Pericardium (tissue), 1 donor: ENCODE results near the gene C21orf58.

- RRBS: no CpG with 5 or more reads among the region's 7 CpGs
These were observed 612 bp downstream of the YBEY start for GRCh38 chr21:46286803-46287105.

DNA sequence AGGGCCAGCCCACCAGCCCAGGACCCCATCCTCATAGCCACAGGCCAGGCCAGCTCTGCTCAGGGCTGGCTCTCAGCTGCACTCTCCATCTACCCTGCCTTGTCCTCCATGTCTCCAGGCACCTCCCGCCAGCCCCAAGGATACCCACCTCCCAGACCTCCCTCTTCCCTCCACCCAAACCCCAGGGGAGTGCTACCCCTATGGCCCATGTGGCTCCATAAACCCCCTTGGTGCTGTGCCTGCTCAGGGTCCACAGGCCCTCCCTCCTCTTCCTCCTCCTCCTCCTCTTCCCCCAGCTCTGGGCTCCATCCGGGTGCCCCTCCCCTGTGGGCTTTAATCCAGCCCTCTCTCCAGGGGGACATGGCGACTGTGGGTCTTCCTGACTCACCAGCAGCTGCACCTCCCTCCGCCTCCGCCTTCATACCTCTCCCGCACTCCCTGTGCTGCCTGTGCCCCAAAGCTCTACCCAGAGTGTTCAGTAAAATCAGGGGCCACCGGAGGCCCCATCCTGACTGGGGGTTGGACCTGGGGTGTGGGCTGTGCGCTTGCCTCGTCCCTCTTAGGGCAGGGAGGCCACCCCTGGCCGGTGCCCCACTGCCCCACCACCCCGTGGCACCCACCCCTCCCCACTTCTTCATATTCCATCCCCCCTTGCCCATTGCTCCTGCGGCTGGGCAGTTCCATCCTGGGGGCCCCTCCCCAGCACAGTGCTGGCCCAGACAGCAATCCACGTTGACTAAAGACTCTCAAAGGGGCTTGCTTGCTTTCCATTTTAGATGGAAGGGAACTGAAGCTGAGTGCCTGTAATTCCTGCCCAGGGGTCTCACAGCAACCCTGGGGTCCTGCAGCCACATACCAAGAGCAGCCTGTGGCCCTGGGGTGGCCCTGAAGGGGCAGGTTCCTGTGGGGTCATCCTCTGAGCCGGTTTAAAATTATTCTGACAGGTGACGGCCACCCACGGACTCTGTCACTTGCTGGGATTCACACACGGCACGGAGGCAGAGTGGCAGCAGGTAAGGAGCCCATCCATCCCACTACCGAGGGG is 9.4 kb downstream of the YBEY start:
- RRBS: 30% methylated on average over 3 of the region's 19 CpGs

- RRBS: 2% methylated on average over 16 of the region's 51 CpGs
These were observed at the start of gene C21orf58 for GRCh38 chr21:46323365-46323950. Gene C21orf58, minus strand, starts transcription at chr21:46323870.

DNA sequence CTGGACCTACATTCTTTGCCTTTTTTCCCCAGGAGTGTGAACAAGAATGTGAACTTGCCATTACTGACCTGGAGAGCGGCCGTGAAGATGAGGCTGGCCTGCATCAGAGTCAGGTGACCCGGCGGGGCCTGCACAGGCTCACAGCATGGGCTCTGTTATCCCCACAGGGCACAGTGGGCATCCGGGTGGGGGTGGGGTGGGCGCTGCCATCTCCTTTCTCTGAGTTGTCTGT is 22.1 kb downstream of the PCNT start:
- RRBS: 93% methylated on average over 4 of the region's 6 CpGs

DNA sequence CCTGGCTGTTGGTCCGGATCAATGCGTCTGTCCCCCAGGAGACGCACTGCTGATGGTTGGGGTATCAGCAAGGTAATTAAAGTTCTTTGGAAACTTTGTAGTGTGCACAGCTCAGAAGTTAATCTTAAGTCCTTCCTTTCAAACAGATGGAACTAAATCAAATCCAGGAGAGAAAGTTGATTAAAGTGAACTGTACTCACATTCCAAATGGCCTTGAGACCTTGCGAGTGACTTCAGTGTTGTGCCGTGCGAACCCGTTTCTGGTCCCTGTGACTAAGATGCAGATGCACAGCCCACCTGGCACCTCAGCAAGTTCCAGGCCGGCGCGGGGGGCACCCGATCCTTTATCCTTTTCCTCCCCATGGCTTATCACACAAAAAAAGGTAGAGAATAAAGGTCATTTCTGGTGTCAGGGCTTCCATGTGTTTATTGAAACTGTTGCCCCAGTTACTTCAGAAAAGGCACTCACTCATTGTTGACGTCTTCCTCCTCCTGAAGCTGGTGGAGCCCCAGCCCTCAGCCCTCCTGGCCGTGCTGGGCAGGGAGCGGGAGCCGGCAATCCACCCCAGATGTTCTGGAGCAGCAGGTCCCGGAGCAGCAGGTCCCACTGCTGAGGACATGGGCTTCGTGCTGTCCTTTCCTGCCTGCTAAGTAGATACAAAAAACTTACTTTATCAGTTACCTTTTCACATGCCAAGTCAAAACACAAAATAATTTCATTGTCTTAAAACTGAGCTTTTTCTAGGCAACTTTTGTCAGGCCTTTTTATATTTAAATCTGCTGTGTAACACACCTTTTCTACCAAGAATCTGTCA is 53.0 kb downstream of the PCNT start:
- RRBS: 67% methylated on average over 1 of the region's 17 CpGs

DNA sequence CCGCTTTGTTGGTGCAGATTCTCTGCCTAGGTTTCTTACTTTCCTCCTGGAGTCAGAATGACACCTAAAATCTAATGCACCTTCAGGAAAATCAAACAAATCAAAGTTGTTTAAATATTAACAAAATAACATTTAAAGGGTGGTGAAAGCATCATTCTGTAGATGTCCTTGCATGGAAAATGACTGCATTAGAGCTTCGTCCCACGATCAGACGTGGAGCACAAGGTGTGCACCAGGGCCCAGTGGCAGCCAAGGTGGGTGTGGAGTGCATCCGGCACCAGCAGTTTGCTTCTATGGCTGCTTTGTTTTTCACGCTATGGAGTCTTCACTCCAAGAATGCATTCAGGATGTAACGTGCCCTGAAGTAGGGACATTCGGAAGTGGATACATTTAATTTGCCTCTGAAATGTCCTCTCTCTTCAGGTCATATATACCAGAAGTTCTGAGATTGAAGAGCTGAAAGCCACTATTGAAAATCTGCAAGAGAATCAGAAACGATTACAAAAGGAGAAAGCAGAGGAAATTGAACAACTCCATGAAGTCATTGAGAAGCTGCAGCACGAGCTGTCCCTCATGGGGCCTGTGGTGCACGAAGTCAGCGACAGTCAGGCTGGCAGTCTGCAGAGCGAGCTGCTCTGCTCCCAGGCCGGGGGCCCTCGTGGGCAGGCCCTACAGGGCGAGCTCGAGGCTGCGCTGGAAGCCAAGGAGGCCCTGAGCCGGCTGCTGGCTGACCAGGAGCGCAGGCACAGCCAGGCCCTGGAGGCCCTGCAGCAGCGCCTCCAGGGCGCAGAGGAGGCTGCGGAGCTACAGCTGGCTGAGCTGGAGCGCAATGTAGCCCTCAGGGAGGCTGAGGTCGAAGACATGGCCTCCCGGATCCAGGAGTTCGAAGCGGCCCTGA is 47.7 kb upstream of the DIP2A start:
- RRBS: 53% methylated on average over 3 of the region's 28 CpGs

DNA sequence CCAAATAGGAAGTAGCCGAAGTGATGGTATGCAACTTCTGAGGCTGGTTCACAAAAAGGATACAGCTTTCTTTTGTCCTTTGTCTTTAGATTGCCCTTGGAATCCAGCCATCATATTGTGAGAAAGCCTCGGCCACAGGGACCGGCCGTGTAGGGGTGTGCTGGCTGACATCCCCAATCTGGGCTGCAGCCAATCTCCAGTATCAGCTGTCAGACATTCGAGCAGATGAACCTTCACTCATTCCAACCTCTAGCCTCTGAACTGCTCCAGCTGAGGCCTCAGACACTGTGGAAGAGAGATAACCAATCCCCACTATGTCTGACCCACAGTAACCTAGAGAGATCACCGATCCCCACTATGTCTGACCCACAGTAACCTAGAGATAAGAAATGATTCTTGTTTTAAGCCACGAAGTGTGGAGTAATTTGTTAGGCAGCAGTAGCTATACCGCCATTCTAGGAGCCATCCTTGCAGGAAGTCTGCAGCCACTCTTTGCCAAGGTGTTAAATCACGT is 3.0 kb upstream of the DIP2A start:
- RRBS: no CpG with 5 or more reads among the region's 9 CpGs

GRCh38 chr21:46468027-46468642 is 9.4 kb downstream of the DIP2A start:
- RRBS: no CpG with 5 or more reads among the region's 9 CpGs

DNA sequence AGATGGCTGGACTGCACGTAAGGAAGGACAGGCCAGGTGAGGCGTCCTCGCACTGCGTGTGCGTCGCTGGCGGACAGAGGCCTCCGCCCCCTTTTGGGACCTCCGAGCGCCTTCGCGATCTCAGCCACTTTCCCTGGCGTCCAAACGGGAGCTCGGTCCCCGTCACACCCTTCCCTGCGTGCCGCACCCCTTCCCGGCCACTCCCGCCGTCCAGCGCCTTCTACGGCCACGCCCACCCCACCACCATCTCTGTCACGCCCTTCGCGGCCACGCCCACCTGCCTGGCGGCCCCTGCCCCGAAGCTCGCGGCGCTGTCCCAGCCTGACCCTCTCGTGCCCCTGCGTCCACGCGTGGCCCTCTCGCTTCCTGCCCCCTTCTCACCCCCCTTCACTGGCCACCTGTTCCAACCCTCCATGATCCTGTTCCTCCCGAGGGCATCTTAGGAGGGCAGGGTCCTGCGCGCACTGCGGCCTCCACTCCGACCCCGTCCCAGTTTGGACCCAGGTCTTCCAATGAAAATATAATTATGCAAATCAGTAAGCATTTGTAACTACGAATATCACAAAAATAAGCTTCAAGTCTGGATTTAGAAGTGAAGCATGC is 414 bp downstream of the PRMT2 start:
- RRBS: no CpG with 5 or more reads among the region's 45 CpGs

GRCh38 chr21:46699184-46699530 is 63.7 kb downstream of the PRMT2 start:
- RRBS: no CpG with 5 or more reads among the region's 49 CpGs